GM12878 (cell line): Measurements from ENCODE around the genes FBXW7, MND1 and RBM46.

- RAMPAGE, long total RNA, result start-site peak on the plus strand at chr4:152536333-152536407, 108 and 31 reads in 2 replicates
- RRBS, 2 experiments, result no CpG with 5 or more reads among the region's 77 CpGs
CAGE:
- cytosol, long polyA minus RNA, result start-site peak on the minus strand at chr4:152536055-152536066, 148 reads
- cytosol, long polyA plus RNA, result start-site peak on the plus strand at chr4:152536347-152536404, 18 and 22 reads in 2 replicates
- long polyA plus RNA, result no peak
- nucleolus, long total RNA, result no peak
- nucleus, long polyA plus RNA, result no peak
- nucleus, long total RNA, result no peak
Measured at GRCh38 chr4:152535959-152537070, at the start of gene FBXW7. FBXW7 (minus strand) TSS chr4:152536092.

DNA sequence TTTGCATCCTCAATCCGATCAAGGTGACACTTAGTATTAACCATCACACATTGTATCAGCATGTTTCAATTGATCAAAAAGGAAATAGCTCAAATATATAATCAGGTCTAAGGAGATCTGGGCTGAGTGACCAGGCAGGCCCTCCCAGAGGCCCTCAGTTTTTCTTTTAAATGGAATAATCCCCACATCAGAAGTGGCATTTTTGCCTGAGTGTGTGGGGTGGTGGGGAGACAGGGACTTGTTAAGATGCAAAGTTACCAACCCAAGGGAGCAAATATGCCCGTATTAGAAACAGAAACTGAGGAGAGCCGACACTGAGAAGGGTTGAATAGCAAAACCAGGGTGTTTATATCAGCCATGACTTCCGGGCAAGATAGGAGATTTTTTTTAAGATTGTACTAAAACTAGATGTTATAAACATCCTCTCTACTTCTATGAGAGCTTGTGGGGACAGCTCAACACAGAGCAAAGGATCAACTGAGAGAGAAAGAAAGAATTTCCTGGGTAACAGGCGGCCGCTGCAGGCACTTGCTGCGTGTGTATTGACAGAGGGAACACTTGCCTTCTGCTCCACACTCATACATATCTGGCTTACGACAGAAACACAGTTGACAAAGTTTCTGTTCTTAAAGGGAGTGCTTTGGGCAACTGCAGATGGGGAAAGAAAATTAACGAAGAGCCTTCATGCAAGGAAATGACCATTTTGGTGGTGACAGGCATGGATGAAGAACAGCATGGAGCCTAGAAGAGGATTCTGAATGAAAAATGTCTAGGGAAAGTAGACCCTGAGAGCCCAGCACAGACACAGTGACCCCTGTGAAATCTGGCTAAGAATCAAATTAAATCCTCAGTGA, 49.1 kb upstream of the FBXW7 start:
- RAMPAGE, long total RNA, result no peak
- RRBS, 2 experiments, result no CpG with 5 or more reads among the region's 9 CpGs
CAGE:
- cytosol, long polyA minus RNA, result no peak
- cytosol, long polyA plus RNA, result no peak
- long polyA plus RNA, result no peak
- nucleolus, long total RNA, result no peak
- nucleus, long polyA plus RNA, result no peak
- nucleus, long total RNA, result no peak

DNA sequence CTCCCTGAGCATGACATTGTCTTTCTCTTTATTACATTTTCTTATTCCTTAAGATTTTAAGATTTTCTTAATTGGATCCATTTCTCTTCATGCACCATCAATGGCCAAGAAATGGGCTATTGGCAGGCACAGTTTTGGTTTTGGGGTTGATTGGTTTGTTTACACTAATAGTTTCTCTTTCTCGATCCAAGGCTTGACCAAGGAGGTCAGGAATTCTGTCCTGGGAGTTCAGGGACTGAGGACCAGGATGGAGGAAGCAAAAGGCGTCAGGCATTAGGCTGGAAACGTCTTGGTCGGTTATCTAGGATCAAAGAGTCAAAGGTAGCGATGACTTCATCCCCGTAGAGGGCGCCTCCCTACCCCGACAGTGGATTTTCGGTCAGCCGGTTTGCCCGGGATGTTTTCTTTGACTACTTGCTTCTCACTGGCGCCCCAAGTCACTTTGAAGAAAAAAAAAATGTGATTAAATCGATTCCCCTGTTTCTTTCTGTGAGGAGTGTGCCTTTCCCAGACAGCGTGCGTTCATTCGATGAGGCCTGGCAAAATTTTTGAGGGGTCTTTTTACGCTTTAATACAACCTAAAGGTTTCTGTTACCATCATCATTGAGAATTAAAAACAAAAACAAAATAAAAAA, 995 bp upstream of the FHDC1 start:
- RAMPAGE, long total RNA, result no peak
- RRBS, 2 experiments, result no CpG with 5 or more reads among the region's 17 CpGs
CAGE:
- cytosol, long polyA minus RNA, result no peak
- cytosol, long polyA plus RNA, result no peak
- long polyA plus RNA, result no peak
- nucleolus, long total RNA, result no peak
- nucleus, long polyA plus RNA, result no peak
- nucleus, long total RNA, result no peak

GRCh38 chr4:153067418-153067721, 131.2 kb downstream of the FHDC1 start:
- RAMPAGE, long total RNA, result no peak
CAGE:
- cytosol, long polyA minus RNA, result no peak
- cytosol, long polyA plus RNA, result no peak
- long polyA plus RNA, result no peak
- nucleolus, long total RNA, result no peak
- nucleus, long polyA plus RNA, result no peak
- nucleus, long total RNA, result no peak

- RAMPAGE, long total RNA, result no peak
- RRBS, 2 experiments, result no CpG with 5 or more reads among the region's 7 CpGs
CAGE:
- cytosol, long polyA minus RNA, result no peak
- cytosol, long polyA plus RNA, result no peak
- long polyA plus RNA, result no peak
- nucleolus, long total RNA, result no peak
- nucleus, long polyA plus RNA, result no peak
- nucleus, long total RNA, result no peak
Measured at GRCh38 chr4:153205633-153206387, 1.6 kb downstream of the TRIM2 start.

DNA sequence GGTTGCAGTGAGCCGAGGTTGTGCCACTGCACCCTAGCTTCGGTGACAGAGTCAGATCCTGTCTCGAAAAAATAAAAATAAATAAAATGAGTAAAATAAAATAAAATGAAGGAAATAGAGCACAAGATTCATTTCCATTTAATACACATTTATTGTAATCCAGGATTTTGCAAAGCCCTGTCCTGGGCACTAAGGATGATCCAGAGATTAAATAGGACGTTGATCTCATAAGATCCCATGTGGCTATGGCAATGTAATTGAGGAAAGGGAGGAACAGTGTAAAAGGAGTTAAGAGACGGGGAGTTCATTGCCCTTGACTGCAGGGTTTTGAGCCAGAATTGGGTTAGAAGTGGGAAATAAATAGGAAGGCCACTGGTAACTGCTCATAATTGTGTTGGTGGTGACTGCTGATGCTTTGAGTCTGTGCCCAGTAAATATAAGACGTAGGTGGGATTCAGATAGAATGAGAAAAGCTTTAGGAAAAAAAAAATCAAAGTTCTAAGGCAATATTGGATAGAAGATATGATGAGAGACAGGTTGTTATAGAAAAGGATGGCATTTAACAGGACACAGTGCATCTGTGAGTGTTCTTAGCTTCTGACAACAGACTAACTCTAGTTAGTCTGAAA, 15.7 kb downstream of the TRIM2 start:
- RAMPAGE, long total RNA, result no peak
- RRBS, 2 experiments, result no CpG with 5 or more reads among the region's 6 CpGs
CAGE:
- cytosol, long polyA minus RNA, result no peak
- cytosol, long polyA plus RNA, result no peak
- long polyA plus RNA, result no peak
- nucleolus, long total RNA, result no peak
- nucleus, long polyA plus RNA, result no peak
- nucleus, long total RNA, result no peak

GRCh38 chr4:153248720-153250043, 44.9 kb downstream of the TRIM2 start:
- RAMPAGE, long total RNA, result no peak
- RRBS, 2 experiments, result under 1 to 1% methylated on average over 9 to 14 of the region's 55 CpGs
CAGE:
- cytosol, long polyA minus RNA, result no peak
- cytosol, long polyA plus RNA, result no peak
- long polyA plus RNA, result no peak
- nucleolus, long total RNA, result no peak
- nucleus, long polyA plus RNA, result no peak
- nucleus, long total RNA, result no peak

DNA sequence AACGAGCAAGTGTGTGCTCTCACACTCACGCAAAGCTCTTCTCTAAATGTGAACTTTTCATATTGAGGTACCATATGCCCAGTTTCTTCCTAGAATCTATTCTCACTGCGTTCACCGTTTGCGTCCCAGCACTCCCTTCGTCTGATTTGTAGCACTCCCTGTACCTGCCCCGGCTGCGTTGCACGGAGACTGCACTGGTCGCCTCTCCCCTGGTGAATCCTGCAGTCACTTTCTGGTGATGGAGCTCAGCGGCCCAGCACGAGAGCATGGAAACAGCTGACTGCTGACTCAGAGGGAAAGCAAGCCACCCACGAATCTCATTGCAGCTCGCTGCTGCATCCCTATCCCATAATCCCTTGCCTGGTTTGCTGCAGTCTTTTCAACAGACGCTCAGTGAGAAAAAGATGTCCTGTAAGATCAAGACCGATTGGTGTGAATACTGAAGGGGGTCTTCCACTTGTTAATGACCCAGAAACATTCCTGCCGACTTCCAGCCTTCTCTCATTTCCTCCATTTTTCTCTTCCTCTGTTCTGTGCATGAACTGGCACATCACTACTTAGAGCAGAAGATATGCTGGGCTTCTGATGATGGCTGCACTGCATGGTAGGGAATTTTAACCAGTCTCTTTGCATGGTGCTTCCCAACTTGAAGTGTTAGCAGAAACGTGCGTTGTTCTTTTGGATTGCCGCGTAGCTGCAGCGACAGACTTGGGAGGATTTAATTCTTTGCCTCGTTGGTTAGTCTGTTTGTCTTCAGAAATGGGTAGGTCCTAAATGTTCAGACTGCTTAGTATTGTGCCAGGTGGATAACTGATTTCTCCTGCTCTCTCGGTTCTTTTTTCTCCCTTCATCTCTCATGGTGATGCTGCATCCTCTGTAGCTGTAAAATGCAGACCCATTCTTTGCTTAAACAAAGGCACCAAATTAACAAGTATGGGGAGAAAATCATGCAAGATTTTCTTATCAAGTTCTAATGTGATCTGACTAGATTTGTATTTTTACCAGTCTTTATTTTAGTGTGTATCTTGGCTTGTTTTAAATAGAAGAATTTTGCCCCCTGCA, 53.1 kb downstream of the TRIM2 start:
- RAMPAGE, long total RNA, result no peak
- RRBS, 2 experiments, result no CpG with 5 or more reads among the region's 24 CpGs
CAGE:
- cytosol, long polyA minus RNA, result no peak
- cytosol, long polyA plus RNA, result no peak
- long polyA plus RNA, result no peak
- nucleolus, long total RNA, result no peak
- nucleus, long polyA plus RNA, result no peak
- nucleus, long total RNA, result no peak

DNA sequence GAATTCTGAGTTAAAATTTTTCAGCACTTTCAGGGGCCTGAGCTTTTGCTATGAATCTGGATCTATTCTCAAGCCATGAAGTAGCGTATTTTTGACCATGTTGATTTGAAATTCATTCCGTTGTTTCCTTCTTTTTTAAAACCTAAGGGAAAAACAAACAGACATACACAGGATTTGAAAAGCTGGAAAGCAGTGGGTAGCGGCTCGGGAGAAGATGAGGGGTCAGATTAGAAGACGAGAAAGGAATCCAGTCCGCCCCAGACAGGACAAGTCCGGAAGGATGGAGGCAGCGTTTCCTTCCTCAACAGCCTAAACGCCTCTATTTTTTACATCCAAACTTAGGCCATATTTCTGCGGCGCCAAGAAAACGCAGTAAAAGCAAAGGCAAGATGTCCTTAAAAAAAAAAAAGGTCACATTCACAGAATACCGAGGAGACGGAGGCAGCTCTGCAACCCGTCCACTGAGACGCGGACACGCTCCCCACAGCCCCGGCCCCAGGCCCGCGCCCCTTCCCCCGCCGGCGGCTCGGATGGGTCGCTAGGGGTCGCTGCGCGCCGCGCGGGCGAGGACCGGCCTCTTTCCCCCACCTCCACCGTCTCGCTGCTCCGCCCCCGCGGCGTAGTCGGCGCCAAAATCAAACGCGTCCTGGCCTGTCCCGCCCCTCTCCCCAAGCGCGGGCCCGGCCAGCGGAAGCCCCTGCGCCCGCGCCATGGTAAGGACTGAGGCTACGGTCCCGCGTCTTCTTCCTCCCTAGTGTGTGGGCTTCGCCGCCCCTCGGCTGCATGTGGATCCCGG, at the start of gene MND1:
Gene MND1, plus strand, starts transcription at position 661 of the 796 bp plus-strand sequence.
- RAMPAGE, long total RNA, result start-site peak on the plus strand centred at position 678 of the sequence, 45 bp wide, 1,852 and 5,398 reads in 2 replicates
- RRBS, 2 experiments, result under 1% methylated on average over 12 to 26 of the region's 59 CpGs
CAGE:
- cytosol, long polyA minus RNA, result start-site peak on the plus strand centred at position 662 of the sequence, 20 bp wide, 111 reads
- cytosol, long polyA plus RNA, result no peak
- long polyA plus RNA, result no peak
- nucleolus, long total RNA, result no peak
- nucleus, long polyA plus RNA, result no peak
- nucleus, long total RNA, result no peak

DNA sequence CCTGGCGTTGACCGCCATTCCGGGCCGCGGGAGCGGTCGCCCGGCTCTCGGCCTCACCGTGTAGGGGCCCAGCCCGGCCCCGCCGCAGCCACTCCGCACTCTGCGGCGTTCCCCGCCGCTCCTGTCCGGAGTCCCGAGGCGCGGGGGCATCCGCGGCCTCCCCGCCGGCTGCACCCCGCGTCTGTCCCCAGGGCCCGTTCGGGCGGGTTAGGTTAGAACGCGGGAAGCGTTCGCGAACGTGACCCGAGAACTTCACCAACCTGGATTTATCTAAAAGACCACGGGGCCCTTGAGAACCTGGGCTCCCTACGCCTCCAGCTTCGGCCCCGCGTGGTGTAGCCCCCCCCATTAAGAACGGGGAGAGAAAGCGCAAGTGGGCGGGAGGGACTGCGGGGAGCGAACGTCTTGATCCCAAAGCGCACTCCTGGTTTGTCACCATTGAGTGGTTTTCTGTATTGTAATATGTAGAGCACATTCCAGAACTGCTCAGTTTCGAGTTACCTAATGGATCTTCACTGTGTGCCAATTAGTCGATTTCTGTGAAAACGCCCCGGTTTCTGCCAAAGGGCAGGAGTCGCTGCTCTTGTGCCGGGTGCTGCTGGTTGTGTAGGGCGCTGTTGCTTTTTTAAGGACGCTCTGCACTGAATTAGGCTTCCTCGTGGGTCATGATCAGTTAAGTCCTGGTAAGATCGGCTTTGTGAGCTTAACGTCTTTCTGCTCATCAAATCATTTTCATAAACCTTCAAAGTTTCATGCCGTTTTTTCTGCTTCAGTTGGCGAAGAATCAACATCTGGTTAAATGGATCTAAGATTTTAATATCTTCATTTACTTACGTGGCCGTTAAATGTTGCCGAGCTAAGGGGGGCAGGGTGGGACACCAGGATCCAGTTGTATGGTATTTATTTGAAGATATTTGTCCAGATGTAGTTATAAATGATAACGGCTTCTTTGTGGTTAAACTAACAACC, 620 bp downstream of the MND1 start:
- RAMPAGE, long total RNA, result no peak
- RRBS, 2 experiments, result under 1 to 2% methylated on average over 16 of the region's 67 CpGs
CAGE:
- cytosol, long polyA minus RNA, result no peak
- cytosol, long polyA plus RNA, result no peak
- long polyA plus RNA, result no peak
- nucleolus, long total RNA, result no peak
- nucleus, long polyA plus RNA, result no peak
- nucleus, long total RNA, result no peak

DNA sequence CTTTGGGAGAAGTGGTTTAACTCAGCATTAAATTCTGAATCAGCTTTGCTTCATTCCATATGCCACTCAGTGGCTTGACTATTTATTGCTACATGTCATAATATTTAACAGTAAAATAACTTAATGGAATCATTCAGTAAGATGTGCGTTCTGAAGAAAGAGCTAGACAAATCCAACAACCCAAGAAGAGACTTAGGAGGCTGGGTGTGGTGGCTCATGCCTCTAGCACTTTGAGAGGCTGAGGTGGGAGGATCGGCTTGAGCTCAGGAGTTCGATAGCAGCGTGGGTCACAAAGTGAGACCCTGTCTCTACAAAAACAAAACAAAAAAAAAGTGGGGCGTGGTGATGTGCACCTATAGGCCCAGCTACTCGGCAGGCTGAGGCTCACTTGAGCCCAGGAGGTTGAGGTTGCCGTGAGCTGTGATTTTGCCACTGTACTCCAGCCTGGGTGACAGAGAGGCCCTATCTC, 17.1 kb downstream of the TMEM131L start:
- RAMPAGE, long total RNA, result no peak
- RRBS, 2 experiments, result no CpG with 5 or more reads among the region's 7 CpGs
CAGE:
- cytosol, long polyA minus RNA, result no peak
- cytosol, long polyA plus RNA, result no peak
- long polyA plus RNA, result no peak
- nucleolus, long total RNA, result no peak
- nucleus, long polyA plus RNA, result no peak
- nucleus, long total RNA, result no peak

GRCh38 chr4:153652415-153652835, 31.7 kb upstream of the TLR2 start:
- RAMPAGE, long total RNA, result no peak
- RRBS, 2 experiments, result no CpG with 5 or more reads among the region's 7 CpGs
CAGE:
- cytosol, long polyA minus RNA, result no peak
- cytosol, long polyA plus RNA, result no peak
- long polyA plus RNA, result no peak
- nucleolus, long total RNA, result no peak
- nucleus, long polyA plus RNA, result no peak
- nucleus, long total RNA, result no peak

- RAMPAGE, long total RNA, result no peak
- RRBS, 2 experiments, result no CpG with 5 or more reads among the region's 6 CpGs
CAGE:
- cytosol, long polyA minus RNA, result no peak
- cytosol, long polyA plus RNA, result no peak
- long polyA plus RNA, result no peak
- nucleolus, long total RNA, result no peak
- nucleus, long polyA plus RNA, result no peak
- nucleus, long total RNA, result no peak
Measured at GRCh38 chr4:153655620-153656407, 28.3 kb upstream of the TLR2 start.

DNA sequence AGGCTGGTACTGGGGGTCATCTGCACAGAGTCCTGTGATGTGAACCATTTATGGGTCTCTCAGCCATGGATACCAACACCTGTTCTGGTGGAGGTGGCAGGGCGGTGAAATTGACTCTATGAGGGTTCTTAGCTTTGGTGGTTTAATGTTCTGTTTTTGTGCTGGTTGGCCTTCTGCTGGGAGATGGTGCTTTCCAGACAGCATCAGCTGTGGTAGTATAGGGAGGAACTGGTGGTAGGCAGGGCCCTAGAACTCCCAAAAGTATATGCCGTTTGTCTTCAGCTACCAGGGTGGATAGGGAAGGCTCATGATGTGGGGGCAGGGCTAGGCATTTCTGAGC, 208.1 kb upstream of the SFRP2 start:
- RAMPAGE, long total RNA, result no peak
- RRBS, 2 experiments, result no CpG with 5 or more reads among the region's 2 CpGs
CAGE:
- cytosol, long polyA minus RNA, result no peak
- cytosol, long polyA plus RNA, result no peak
- long polyA plus RNA, result no peak
- nucleolus, long total RNA, result no peak
- nucleus, long polyA plus RNA, result no peak
- nucleus, long total RNA, result no peak

DNA sequence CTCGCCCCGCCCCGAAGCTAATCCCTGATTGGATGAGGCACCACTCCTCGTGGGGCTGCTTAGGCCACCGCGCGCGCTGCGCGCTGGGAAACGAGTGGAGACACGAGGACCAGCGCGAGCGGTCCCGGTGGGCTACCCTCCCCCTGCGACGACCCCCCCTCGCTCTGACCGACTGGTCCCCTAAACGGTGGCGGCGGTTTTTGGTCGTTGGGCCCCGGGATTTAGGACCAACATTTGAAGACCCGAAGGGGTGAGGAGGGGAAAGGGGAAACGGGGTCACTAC, at the start of gene RBM46:
Gene RBM46, plus strand, starts transcription at position 86 of the 283 bp plus-strand sequence.
- RAMPAGE, long total RNA, result no peak
- RRBS, 2 experiments, result 65 to 71% methylated on average over 9 of the region's 27 CpGs
CAGE:
- cytosol, long polyA minus RNA, result no peak
- cytosol, long polyA plus RNA, result no peak
- long polyA plus RNA, result no peak
- nucleolus, long total RNA, result no peak
- nucleus, long polyA plus RNA, result no peak
- nucleus, long total RNA, result no peak

DNA sequence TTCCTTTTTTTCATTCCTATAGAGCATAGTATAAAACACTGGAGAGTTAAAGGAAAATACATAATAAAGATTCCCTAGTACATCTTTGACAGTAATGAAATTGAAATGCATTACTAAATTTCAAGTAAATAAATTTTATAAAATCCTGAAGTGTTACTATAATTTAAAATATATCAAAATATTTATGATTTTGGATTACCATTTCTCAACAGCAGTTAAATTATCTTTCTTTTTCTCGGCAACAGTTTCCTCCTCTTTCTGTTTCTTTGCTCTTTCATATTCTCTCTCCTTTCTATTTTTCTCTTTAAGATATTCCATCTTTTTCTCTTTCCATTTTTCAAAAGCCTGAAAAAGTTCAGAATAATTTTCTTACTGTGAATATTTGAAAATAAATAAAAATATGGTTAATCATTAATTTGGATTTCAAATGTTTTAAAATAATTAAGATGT, 24.0 kb downstream of the MAP9 start:
- RAMPAGE, long total RNA, result no peak
- RRBS, 2 experiments, result no CpG with 5 or more reads among the region's 1 CpG
CAGE:
- cytosol, long polyA minus RNA, result start-site peak on the minus strand centred at position 245 of the sequence, 9 bp wide, 49 reads
- cytosol, long polyA plus RNA, result no peak
- long polyA plus RNA, result no peak
- nucleolus, long total RNA, result no peak
- nucleus, long polyA plus RNA, result no peak
- nucleus, long total RNA, result no peak

- RAMPAGE, long total RNA, result no peak
- RRBS, 2 experiments, result no CpG with 5 or more reads among the region's 6 CpGs
CAGE:
- cytosol, long polyA minus RNA, result no peak
- cytosol, long polyA plus RNA, result no peak
- long polyA plus RNA, result no peak
- nucleolus, long total RNA, result no peak
- nucleus, long polyA plus RNA, result no peak
- nucleus, long total RNA, result no peak
Measured at GRCh38 chr4:155789437-155789856, 30.6 kb downstream of the GUCY1B1 start.

DNA sequence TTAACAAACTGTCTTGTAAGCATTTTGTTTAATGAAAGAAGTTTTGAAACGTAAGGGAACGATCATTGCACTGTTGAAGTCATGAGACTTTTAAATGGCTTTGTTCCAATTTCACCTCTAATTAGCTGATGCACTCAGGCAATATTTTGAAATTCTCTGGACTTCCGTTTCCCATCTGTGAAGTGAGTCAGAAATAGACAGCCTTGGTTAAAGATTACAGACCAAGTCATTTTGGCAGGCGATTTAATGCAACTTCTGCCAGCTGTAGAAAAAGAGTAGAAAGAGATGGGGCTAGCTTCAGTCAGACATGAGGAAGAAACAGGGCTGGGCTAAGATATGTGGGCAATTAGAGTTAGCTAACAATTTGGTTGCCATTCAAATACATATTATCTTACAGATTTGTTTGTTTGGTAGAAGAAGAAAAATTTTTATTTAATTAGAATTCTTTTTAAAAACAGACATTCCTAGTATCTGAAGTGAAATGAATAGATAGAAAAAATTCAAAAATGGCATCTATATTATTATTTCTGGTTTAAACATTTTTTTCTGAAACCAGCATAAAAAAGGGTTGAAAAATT, 14.0 kb upstream of the TDO2 start:
- RAMPAGE, long total RNA, result no peak
- RRBS, 2 experiments, result no CpG with 5 or more reads among the region's 4 CpGs
CAGE:
- cytosol, long polyA minus RNA, result no peak
- cytosol, long polyA plus RNA, result no peak
- long polyA plus RNA, result no peak
- nucleolus, long total RNA, result no peak
- nucleus, long polyA plus RNA, result no peak
- nucleus, long total RNA, result no peak

DNA sequence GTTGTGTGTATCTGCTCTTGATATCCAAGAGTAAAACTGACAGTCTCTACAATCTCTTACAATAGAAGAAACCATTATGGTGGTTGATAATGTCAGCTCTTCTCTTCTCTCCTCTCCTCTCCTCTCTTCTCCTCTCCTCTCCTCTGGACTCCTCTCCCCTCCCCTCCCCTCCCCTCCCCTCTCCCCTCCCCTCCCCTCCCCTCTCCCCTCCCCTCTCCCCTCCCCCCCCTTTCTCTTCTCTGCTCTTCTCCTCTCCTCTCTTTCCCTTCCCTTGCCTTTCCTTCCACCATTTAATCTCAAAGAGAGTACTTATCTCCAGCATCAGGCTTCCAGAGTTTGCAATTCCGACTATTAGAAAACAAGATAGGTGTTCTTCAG, 6.2 kb downstream of the TDO2 start:
- RAMPAGE, long total RNA, result no peak
- RRBS, 2 experiments, result no CpG with 5 or more reads among the region's 1 CpG
CAGE:
- cytosol, long polyA minus RNA, result no peak
- cytosol, long polyA plus RNA, result no peak
- long polyA plus RNA, result no peak
- nucleolus, long total RNA, result no peak
- nucleus, long polyA plus RNA, result no peak
- nucleus, long total RNA, result no peak

- RAMPAGE, long total RNA, result no peak
- RRBS, 2 experiments, result no CpG with 5 or more reads among the region's 6 CpGs
CAGE:
- cytosol, long polyA minus RNA, result no peak
- cytosol, long polyA plus RNA, result no peak
- long polyA plus RNA, result no peak
- nucleolus, long total RNA, result no peak
- nucleus, long polyA plus RNA, result no peak
- nucleus, long total RNA, result no peak
Measured at GRCh38 chr4:156771332-156771902, 200.2 kb downstream of the PDGFC start.